ENCODE measurements around a stretch of chr1.

GRCh38 chr1:173475056-173475666 lies 2.0 kb upstream of the PRDX6 start:
- PRO-cap: no peak

DNA sequence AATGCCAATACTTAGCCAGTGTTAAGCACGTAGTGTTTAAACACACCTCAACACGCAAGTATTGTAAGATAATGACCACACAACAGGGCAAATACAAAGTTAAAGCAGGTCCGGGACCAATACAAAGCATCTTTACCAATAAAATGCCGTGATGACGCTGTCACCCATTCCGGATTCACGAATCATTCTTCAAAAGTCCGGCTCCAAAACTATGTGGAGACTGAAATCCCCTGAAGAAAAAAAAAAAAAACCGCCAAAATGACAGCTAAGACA lies 747 bp upstream of the DARS2 start:
- PRO-cap: no peak

DNA sequence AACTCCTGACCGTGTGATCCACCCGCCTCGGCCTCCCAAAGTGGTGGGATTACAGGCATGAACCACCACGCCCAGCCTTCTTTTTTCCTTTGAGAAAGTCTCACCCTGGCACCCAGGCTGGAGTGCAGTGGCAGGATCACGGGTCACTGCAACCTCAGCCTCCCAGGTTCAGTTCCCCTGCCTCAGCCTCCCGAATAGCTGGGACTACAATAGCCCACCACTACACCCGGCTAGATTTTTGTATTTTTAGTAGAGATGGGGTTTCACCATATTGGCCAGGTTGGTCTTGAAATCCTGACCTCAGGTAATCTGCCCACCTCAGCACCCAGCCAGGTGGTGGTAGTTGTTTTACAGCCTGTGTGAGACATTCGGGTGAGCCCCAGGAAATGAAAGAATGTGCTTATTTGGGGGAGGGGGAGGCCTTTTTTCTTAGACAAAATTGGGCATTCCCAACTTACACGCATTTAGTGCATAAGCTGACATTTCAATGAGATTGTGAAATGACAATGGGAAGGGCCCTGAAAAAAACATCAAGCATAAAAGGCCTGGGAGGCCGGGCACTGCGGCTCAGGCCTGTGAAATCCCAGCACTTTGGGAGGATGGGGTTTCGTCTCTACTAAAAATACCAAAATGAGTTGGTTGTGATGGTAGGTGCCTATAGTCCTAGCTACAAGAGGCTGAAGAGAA lies 5.6 kb upstream of the ZBTB37 start:
- PRO-cap: no peak

- PRO-cap: no peak
Observed at GRCh38 chr1:174400370-174401007, 47.3 kb upstream of the GPR52 start.

- PRO-cap: no peak
Observed at GRCh38 chr1:174902309-174902834, 97.4 kb upstream of the CACYBP start.

DNA sequence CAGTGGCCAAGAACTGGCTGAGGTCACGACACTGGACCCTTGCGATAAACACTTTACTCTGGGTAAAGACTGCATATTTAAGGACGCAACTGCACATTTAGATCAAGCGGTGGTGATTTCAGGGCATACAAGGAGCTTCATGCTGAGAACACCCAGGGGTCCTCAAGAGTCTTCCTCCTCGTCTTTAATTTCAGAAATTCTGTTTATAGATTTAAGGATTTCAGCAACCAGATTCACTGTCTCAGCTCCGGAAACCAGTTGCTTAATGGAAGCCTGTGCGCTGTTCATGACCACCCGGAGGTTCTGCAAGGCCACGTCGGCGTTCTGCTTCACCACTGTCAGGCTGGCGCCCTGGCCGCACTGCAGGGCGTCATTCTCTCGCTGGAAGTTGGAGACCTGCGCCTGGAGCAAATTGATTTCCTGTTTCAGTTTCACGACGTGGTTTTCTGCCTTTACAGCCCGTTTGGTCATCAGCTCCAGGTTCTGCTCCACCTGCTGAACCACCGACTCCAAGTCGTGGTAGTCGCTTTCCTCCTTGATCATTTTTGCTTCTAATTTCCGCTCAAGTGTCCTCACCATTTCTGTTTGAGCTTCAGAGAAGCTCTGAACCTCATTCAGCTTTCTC lies 21.4 kb upstream of the MRPS14 start:
- PRO-cap: no peak

GRCh38 chr1:176007102-176007447 lies 200.0 kb downstream of the COP1 start:
- PRO-cap: no peak

DNA sequence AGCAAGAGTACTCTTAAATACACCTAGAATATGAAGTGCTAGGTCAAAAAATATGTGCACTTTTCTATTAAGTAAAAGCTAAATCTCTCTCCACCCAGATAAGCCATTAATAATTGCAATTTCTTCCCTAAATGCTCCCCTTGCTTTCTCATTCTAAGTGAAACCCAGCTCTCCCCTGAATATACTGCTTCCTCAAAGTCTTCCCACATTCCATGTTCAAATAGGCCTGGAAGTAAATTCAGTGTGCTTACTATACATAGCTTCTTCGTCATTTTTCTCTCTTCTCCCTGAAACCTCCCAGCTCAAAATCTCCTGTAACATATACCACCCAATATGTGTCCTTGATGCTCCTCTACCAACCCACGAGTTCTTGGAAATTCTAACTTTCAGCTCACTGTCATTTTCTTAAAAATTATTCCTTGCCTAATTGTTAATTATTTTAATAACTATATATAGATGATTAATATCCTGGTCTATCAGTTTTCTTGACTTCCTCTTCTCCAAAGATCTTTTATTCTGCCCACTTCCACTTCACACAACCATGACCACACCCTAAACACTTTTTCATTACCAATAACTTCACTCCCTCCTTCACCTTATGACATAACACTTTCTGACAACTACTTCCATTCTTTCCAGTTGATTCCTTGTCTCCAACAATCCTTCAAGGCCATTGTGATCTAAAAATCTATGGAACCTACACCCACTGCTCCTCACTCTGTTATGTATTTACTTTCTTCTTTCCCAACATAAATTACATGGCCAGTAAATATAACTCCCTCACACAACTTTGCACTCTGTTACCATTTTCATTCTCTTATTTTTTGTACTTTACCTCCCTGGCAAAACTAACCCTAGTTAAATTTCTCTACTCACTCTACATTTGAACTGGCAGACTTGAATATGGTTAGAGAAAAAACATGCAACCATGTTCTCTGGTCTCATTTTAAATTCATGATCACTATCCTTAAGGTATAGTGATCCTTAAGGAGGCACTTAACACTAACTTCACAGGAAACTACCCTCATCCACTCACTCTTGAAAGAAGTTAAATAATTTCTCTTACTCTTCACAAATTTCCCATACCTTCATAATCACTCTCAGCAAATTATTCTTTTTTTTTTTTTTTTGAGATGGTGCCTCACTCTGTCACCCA lies 153.7 kb downstream of the COP1 start:
- PRO-cap: no peak

- PRO-cap: no peak
Observed at GRCh38 chr1:176058559-176059238, 148.4 kb downstream of the COP1 start.

- PRO-cap: no peak
Observed at GRCh38 chr1:176175795-176176035, 31.4 kb downstream of the COP1 start.

- PRO-cap: bidirectional peak, plus-strand start at chr1:176206610, minus-strand start at chr1:176206441
Observed at GRCh38 chr1:176206033-176206937, 801 bp downstream of the COP1 start.

- PRO-cap: no peak
Observed at GRCh38 chr1:178000081-178000555, 30.3 kb upstream of the SEC16B start.

- PRO-cap: no peak
Observed at GRCh38 chr1:178100702-178101245, 6.9 kb downstream of the RASAL2 start.

GRCh38 chr1:178102330-178102636 lies 8.4 kb downstream of the RASAL2 start:
- PRO-cap: no peak

DNA sequence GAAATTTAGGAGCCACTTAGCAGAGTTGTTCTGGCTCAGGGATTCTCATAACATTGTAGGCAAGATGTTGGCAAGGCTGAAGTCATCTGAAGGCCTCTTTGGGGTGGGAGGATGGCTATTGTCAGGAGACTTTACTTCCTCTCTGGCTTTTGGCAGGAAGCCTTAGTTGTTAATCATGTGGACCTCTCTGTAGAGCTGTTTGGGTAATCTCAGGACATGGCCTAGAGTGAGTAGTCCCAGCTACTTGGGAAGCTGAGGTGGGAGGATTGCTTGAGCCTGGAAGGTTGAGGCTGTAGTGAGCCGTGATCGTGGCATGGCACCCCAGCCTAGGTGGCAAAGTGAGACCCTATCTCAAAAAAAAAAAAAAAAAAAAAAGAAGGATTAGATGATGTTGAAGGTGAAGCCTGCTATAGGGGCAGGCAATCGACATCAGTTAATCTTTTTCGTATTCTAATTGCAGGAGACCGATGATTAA lies 40.2 kb downstream of the RASAL2 start:
- PRO-cap: no peak

DNA sequence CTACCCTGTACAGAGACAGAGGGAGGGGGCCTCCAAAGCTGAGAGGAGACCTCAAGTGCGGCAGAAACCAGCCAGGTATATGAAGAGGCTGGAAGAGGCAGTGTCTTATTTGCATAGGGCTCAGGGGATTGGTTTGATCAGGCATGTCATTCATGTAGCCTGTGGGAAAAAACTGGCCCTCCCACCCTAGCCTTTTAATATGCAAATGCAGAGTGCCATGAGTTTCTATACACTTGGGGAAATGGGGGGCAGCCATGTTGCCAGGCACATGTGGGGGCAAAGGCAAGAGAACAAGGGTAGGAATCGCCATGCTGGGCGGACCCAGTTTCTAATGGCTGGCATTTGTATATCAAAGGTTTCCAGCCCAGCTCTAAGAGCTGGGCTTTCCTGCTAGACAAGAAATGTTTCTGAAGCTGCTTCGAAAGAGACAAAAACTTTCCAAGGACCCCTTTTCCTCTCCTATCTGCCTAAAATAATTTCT lies 172.8 kb downstream of the RASAL2 start:
- PRO-cap: no peak

DNA sequence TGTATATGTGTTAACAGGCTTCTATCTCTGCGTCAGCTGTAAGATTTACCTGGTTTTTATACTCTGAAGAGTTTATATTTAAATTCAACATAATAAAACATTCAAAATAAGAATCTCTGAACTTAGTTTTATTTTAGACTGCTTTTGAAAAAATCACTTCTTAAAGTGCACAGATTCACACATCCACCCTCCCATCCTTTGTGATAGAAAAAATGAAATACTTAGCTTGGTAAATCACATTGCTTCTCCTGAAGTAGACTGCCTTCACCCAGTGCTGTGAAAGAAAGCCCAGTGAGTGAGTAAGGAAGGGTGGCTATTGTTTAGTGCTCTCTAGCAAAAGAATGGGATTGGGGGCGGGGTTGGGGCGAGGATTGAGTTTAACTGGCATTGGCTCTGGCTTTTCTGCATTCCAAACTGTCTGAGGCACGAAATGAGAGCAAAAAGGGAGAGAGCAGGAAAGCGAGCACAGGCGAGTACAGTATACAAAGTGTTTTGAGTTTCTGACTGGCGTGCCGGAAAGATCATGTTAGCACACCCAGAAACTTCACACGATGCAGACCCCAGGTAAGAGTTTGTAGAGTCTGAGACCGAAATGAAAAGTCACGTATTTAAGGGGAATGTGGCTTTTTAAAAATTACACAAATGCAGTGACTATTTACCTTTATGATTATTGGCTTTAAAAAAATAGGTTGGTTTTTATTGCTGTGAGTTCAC lies 155.6 kb downstream of the CLEC20A start:
- PRO-cap: no peak

GRCh38 chr1:178574198-178574828 lies 61.4 kb downstream of the TEX35 start:
- PRO-cap: no peak

DNA sequence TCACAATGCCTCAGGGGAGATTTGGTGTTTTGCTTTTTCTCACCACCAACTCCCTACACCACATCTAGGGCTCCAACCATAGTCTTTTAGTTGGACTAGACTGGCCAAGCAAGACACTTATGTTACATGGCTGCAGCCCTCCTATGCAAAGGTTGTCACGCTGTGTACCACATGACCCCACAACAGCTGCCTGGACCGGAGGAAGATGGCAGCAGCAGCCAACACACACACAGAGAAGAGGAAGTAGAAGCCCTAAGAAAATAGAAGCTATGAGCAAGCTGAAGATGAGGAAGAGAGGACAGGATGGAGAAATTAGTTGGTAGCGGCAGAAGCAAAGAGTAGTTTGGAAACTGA lies 60.8 kb upstream of the RALGPS2 start:
- PRO-cap: no peak

GRCh38 chr1:178917916-178918380 lies 47.1 kb upstream of the ANGPTL1 start:
- PRO-cap: no peak

Data from LUHMES (cell line).